ENCODE measurements around the genes OIP5 and PLA2G4F.

- RRBS = no CpG with 5 or more reads among the region's 6 CpGs
Measured at GRCh38 chr15:41117212-41117612, 1.1 kb upstream of the INO80 start.

DNA sequence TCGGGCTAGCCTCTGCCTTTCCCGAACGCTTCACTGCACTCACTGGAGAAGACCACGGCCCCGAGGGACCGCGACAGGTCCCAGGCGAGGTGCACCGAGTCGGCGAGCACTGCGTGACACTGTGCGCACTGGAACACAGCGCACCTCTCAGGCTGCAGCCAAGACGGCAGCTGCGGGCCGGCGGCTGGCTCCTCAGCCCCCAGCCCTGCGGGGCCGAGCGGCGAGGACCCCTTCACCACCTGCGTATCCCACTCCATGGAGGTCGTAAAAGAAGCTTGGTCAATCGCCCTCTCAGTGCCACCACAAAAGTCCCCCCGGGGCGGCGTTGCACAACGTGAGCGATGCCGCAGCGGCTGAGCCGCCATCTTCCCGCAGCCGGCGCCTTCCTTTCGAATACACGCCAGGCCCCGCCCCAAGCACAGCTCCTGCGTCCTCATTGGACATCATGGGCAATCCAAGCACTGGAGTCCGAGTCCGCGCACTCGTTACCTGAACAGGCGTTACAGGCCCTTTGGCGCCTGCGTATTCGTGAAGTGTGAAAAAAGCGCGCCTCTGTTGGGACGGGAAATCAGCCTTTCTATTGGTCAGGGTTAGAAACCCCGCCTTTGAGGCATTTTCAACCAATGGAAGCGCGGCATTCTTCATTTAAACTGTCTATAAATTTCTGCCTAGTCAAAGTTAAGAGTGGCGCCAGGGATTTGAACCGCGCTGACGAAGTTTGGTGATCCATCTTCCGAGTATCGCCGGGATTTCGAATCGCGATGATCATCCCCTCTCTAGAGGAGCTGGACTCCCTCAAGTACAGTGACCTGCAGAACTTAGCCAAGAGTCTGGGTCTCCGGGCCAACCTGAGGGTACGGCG lies at the start of gene OIP5:
TSS of gene OIP5 (minus strand) at position 395 of the 862 bp plus-strand sequence.
- RRBS = 1% methylated on average over 17 of the region's 67 CpGs

GRCh38 chr15:41501405-41501784 lies 7.7 kb downstream of the ITPKA start:
- RRBS = 96% methylated on average over 9 of the region's 37 CpGs

DNA sequence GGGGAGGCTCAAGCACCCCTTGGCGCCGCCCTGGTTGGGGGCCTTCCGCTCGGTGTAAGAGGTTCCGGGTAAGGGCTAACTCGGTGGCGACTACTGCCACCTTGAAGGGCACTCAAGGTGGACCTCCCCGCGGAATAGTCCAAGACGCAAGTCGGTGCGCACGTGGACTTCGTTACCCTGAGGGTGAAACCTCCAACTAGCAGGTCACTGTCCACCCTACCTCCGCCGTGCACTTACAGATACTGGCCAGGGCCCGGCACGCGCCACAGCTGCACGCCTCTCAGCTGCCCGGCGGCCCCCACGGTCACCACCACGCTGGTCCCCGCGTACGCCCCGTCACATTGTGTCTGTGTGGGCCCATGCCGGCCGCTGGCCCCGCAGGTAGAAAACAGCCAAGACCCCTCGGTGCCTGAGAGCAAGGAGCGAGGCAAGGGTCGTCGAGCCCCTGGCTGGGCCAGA lies 1.1 kb downstream of the LTK start:
- RRBS = 92% methylated on average over 12 of the region's 35 CpGs

DNA sequence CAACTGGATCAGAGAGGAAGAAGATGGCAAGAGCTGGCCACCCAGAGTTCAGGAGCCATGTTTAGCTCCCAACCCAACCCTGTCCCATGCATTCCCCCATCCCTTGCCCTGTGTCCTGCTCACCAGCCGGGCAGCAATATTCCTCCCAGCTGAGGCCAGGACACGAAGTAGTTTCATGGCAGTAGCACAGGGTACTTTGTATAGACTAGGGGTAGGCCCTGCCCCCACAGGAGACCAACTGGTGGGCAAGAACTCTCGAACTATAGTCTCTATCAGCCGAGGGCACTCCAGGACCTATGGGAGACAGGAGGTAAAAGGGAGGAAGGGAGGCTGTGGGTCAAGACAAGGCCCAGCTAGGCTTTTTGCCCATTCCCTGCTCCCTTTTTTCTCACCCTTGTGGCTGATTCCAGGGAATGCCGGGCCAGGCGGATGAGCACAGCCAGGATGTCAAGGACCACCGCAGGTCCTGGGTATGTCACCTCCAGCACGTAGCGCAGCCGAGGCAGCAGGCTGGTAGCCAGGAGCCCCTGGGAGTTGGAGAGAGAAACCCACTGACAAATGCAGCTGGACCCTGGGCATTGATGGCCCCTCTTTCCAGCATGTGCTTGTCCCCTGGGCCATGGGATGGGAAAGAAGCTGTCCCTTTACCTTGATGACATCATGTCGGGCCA lies 13.3 kb upstream of the LTK start:
- RRBS = no CpG with 5 or more reads among the region's 11 CpGs

- RRBS = no CpG with 5 or more reads among the region's 5 CpGs
Measured at GRCh38 chr15:41804873-41805481, 22.9 kb upstream of the JMJD7 start.

GRCh38 chr15:41882876-41883085 lies 11.1 kb downstream of the SPTBN5 start:
- RRBS = no CpG with 5 or more reads among the region's 1 CpG

GRCh38 chr15:41894648-41895967 lies 1.3 kb upstream of the SPTBN5 start:
- RRBS = no CpG with 5 or more reads among the region's 40 CpGs

DNA sequence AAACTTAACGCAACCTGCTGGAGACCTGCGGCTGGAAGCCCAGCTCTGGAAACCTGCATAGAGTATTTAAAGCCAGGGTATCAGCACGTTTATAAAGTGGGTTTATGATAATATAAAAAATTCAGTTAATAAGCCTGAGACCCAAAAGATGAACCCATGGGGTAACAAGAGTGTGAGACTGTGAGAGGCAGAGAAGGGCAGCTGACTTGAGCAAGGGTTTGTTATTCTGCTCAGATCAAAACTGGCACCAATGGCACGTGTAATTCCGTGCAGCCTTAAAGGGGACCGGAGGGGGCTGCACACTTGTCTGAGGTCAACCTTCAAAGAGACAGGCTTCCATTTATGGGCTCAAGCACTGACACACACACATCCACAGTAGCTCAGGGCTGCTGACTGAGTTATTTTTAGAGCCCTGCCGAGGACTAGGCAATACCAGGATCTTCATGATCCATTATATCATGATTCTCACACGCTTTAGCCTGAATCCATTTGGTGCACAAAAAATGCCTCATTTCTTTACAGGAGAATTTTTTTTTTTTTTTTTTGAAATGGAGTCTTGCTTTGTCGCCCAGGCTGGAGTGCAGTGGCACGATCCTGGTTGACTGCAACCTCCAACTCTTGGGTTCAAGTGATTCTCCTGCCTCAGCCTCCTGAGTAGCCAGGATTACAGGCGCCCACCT lies 20.5 kb upstream of the SPTBN5 start:
- RRBS = no CpG with 5 or more reads among the region's 11 CpGs

DNA sequence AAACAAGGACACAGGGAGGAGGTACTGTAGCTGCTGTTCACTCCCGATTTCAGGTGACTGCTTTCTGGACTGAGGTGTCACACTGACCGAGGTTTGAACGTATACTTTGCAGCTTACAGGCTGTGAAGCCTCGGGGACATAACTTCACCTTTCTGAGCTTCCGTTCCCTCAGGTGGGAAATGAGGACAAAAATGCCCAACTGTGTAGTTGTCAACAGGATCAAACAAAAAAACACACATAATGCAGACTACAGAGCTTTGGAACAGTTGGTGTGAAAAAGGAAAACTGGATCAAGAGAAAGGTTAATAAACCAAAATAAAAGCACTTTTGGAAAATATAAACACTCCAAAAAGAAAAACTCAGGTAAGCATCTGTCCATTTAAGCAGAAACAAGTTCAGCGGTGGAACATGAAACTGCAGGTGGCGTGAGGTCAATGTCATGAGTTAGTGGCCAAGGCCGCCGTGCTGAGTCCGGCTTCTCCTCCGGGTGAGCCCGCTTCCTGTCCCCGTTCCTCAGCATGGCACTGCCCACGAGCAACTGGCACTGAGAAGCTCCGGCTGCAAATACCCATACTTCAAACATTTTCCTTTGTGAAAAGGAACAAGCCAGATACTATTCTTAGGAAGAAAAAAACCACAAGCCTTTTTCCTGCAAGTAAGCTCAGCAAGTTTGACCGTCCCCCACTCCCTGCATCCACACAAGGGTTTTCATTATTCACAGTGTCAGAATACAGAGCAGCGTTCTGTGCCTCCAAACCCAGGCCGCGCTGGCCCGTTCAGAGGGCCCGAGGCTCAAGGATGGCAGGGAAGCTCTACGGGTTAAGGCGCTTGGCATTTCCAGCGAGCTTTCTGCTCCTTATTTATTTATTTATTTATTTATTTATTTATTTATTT lies 22.6 kb upstream of the SPTBN5 start:
- RRBS = 76% methylated on average over 5 of the region's 24 CpGs

DNA sequence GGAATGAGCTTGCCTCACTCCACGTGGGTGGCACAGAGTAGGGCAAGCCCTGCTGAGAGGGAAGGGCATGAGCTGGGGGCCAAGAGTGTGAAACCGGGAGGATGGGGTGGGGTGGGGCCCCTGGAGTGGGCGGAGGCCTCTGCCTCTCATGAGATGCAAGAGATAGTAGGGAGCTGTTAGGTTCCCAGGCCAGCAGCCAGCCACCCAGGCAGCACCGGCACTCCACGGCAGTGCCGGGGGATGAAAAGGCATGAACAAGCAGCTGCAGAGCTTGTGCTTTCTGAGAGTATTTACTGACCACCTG lies 24.4 kb upstream of the PLA2G4E start:
- RRBS = 42% methylated on average over 2 of the region's 6 CpGs

DNA sequence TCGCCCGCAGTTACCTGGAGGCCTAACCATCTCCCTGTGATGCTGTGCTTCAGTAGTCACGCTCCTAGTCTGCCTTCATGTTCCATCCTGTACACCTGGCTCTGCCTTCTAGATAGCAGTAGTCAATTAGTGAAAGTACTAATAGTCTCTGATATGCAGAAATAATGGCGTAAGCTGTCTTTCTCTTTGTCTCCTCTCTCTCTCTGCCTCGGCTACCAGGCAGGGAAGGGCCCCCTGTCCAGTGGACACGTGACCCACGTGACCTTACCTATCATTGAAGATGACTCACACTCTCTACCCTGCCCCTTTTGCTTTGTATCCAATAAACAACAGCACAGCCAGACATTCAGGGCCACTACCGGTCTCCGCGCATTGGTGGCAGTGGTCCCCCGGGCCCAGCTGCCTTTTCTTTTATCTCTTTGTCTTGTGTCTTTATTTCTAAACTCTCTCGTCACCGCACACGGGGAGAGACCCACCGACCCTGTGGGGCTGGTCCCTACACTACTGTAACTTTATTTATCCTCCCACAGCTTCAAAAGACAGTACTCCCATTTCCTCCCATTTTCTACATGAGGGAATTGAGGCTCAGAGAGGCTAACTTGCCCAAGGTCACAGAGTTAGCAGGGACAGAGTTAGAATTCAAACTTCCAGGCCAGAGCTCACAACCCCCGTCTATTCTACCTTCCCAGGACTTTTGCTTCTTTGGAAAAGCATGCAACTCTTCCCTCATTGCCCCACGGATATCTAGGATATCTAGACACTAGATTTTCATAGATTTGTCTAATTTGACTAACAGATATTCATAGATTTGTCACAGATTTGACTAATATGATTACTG lies 2.5 kb downstream of the PLA2G4D start:
- RRBS = no CpG with 5 or more reads among the region's 17 CpGs

GRCh38 chr15:42156471-42157018 lies at the start of gene PLA2G4F:
Gene PLA2G4F (minus strand): TSS chr15:42156636.
- RRBS = no CpG with 5 or more reads among the region's 5 CpGs

DNA sequence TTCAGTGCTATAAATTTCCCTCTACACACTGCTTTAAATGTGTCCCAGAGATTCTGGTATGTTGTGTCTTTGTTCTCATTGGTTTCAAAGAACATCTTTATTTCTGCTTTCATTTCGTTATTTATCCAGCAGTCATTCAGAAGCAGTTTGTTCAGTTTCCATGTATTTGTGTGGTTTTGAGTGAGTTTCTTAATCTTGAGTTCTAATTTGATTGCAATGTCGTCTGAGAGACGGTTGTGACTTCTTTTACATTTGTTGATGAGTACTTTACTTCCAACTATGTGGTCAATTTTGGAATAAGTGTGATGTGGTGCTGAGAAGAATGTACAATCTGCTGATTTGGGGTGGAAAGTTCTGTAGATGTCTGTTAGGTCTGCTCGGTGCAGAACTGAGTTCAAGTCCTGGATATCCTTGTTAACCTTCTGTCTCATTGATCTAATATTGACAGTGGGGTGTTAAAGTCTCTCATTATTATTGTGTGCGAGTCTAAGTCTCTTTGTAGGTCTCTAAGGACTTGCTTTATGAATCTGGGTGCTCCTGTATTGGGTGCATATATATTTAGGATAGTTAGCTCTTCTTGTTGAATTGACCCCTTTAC lies 23.5 kb upstream of the GANC start:
- RRBS = no CpG with 5 or more reads among the region's 5 CpGs

DNA sequence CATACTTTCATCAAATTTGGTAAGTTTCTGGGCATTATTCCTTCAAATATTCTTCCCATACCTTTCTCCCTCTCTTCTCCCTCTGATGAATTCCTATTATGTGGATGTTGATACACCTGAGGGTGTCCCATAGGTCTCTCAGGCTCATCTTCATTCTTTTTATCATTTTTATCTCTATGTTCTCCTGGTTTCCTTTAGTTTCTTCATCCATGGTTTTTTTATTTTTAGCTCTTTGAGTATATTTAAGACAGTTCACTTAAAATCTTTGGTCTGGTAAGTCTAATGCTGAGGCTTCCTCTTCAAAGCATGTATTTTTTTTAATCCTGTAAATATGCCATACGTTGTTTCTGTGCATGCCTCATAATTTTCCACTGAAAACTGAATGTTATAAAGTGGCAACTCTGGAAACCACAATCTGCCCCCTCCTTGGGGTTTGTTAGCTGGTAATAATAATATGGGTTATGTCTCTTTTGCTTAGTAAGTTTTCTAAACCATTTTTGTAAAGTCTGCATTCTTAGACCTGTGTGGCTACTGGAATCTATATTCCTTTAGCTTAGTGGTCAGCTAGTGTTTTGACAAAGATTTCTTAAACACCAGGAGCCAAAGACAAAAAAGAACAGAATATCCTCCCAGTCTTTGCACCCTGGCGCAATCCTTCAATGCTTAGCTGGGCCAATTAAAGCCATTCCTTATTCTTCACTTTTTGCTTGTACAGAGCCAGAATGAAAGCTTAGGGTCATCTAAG lies 20.3 kb upstream of the GANC start:
- RRBS = no CpG with 5 or more reads among the region's 2 CpGs

DNA sequence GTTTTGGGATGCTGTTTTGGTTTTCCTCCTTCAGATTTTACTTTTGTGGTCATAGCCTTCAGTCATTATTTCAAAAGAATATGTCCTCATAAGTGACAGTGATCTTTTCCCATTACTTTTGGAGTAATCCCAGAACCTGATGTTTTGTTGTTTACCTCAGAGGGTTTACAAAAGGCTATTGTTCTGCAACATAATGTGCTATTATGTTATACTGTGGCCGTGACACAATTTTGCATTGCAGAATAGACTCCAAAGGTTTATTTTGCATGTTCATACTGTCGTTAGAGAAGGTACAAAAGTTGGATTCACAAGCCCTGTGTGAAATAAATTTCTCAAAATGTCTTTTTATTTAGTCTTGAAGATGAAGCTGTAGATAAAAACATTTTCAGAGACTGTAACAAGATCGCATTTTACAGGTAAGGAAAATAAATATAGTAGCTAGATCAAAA lies 2.8 kb upstream of the TMEM87A start:
- RRBS = no CpG with 5 or more reads among the region's 3 CpGs

DNA sequence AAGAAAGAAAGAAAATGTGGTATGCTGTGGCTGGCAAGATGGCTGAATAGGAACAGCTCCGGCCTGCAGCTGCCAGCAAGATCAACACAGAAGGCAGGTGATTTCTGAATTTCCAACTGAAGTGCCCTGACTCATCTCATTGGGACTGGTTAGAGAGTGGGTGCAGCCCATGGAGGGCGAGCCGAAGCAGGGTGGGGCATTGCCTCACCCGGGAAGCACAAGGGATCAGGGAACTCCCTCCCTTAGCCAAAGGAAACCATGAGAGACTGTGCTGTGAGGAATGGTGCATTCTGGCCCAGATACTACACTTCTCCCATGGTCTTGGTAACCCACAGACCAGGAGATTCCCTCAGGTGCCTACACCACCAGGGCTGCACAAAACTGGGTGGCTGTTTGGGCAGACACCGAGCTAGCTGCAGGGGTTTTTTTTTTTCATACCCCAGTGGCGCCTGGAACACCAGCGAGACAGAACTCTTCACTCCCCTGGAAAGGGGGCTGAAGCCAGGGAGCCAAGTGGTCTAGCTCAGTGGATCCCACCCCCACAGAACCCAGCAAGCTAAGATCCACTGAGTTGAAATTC lies 27.9 kb upstream of the TMEM87A start:
- RRBS = no CpG with 5 or more reads among the region's 7 CpGs

- RRBS = no CpG with 5 or more reads among the region's 4 CpGs
Measured at GRCh38 chr15:42360499-42360989, 1.2 kb downstream of the CAPN3 start.

DNA sequence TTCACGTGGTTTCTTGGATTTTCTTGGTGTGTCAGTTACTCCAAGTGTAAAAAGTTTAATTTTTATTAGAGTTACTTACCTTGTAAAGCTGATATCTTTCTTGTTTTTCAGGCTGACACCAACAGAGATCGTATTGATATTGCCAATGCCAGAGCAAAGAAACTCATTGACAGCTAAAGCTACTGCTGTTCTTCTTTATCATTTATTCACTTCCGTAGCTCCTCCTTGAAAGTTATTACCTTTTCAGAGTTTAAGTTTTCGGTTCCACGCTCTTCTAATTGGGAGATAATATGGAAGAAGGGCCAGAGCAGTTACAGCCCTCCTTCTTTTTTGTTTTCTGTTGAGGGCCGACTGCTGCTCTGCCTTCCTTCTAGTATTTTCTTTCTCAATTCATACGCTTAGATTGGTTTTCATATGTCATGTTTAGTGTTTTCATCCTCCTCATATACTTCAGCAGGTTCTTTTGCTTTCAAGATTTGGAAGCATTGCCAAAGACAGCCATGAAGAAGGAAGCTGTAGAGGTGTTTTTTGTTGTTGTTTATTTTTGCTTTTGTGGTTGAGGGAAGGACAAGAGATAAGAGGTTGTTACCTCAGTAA lies 17.2 kb downstream of the LRRC57 start:
- RRBS = no CpG with 5 or more reads among the region's 7 CpGs

- RRBS = no CpG with 5 or more reads among the region's 12 CpGs
Measured at GRCh38 chr15:42576175-42576539, 751 bp downstream of the STARD9 start.